Subcutaneous preadipocyte (primary cell): ENCODE data around the gene FAM166C.

- CAGE, long polyA plus RNA = no peak
Observed at GRCh38 chr2:25711771-25712279, 38.4 kb upstream of the DTNB start.

DNA sequence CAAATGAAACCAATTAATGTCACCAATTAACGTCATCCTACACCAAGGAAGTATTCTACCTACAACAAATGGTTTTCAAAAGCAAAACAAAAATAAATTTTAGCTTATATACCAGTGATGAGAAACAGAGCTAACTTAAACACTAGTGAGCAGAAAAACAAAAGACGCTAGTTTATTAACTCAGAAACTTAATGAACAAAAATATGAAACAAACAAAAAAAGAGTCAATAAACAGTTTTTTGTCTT, 87.8 kb downstream of the ASXL2 start:
- CAGE, long polyA plus RNA = no peak

GRCh38 chr2:25810121-25810984, 67.9 kb downstream of the ASXL2 start:
- CAGE, long polyA plus RNA = no peak

- CAGE, long polyA plus RNA = no peak
Observed at GRCh38 chr2:25867611-25868226, 10.6 kb downstream of the ASXL2 start.

GRCh38 chr2:26001765-26002359, 19.6 kb upstream of the KIF3C start:
- CAGE, long polyA plus RNA = no peak

DNA sequence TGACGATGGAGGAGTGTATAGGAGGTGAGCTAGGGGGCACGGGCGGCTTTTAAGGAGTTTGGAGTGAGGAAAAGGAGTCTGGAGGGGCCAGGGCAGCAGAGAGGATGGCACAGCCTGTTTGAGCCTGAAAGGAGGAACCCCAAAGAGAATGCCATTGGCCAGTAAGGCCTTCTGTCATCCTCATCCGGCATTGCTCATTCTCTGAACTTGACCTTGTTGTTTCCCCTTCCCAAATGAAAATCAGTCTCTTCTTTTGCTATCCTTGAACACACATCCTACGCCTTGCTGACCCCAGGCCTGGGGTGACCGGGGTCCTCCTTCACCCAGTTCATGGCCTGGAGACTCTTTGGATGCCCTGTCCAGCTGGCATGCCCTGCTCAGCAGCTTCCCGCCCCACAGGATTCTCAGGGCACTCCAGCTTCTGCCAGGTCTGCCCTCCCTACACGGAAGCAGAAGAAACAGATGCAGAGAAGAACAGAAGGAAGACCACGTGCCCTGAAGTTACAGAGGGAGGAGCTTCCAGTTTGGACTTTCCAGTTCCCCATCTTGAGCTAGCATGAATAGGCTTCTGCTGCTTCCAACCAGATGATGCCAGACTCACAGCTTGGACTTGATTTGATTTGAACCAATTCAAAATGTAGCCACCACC, 20.5 kb upstream of the KIF3C start:
- CAGE, long polyA plus RNA = no peak

DNA sequence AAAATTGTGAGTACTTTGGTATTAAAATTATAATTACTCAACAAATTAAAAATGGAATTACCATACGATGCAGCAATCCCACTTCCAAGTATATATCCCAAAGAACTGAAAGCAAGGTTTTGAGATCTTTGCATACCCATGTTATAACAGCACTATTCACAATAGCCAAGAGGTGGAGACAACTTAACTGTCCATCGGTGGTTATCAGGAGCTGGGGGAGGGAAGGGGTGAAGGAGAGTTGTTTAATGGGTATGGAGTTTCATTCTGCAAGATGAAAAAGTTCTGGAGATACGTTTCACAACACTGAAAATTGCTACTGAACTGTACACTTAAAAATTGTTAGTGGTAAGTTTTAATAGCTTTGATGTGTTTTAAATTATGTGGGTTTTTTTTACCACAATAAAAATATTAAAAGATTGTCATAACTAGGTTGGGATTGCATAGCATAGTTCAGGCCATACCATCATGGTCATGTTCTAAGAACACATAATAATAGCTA, 25.7 kb downstream of the RAB10 start:
- CAGE, long polyA plus RNA = no peak

DNA sequence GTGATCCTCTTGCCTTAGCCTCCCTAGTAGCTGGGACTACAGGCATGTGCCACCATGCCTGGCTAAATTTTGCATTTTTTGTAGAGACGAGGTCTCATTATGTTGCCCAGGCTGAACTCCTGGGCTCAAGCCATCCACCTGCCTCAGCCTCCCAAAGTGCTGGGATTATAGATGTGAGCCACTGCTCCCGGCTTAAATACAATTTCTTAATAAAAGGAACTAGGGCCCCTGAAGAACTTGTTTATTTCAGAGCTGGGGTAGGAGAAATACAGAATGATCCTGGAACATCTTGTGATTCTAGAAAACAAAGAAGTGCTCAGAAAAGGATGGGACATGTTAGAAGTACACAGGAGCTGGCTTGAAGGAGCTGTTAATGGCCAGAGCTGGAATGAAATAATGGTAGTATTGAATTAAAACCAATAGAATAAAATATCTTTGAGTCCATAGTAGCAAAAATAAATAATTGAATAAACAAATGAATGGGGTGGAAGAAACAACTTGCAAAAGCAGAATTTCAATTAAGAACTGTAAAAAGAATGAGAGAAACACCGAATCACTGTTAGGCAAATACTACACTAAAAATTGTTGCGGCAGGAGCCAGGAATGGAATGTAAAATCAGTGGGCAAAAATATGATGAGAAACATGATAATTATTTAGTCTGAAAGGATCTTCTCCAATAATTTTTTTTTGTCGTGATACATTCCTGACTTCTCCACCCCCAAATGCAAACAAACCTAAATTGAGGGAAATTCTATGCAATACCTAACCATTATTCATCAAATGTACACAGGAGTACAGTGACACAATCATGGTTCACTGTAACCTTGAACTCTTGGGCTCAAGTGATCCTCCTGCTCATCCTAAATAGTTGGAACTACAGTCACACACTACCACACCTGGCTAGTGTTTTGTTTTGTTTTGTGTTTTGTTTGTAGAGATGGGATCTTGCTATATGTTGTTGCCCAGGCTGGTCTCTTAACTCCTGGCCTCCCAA, 46.2 kb downstream of the RAB10 start:
- CAGE, long polyA plus RNA = no peak

- CAGE, long polyA plus RNA = no peak
Observed at GRCh38 chr2:26143794-26144546, 28.9 kb upstream of the GAREM2 start.

- CAGE, long polyA plus RNA = no peak
Observed at GRCh38 chr2:26185411-26185691, 12.5 kb downstream of the GAREM2 start.

DNA sequence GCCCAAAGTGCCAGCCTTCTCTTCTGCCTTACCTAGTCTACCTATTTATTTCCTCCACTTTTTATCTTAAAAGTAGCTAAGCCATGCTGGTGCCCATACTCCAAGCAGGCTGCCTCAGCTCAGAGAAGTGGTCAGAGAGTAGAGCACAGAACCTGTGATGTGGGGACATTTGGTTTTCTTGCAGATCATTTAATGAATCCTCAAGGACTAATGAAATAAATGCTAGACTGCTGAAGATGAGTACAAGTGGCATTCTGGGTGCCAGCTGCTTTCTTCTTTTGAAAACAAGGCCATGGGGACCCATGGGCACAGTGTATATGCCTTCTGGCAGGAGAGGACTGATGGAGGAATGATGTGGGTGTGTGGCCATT, 16.5 kb downstream of the GAREM2 start:
- CAGE, long polyA plus RNA = no peak

DNA sequence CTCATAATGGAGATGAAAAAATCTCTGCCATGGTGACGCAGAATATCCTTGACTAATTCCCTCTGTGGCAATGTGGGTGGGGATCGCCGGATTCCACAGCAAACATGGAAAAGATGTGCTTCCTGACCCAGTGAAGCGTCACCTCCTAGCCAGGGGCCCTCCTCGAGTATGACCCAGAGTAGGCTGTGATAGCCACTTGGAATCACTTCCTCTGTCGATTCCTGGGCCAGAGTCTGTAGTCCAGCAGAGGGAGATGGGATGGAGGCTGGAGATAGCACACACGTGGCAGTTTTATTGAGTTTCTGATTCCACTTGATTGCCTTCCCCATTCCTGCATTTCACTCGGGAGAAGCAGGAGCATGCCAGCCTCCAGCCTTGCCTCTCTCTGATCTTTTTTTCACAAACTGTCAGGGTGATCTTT, 36.9 kb downstream of the DRC1 start:
- CAGE, long polyA plus RNA = no peak

DNA sequence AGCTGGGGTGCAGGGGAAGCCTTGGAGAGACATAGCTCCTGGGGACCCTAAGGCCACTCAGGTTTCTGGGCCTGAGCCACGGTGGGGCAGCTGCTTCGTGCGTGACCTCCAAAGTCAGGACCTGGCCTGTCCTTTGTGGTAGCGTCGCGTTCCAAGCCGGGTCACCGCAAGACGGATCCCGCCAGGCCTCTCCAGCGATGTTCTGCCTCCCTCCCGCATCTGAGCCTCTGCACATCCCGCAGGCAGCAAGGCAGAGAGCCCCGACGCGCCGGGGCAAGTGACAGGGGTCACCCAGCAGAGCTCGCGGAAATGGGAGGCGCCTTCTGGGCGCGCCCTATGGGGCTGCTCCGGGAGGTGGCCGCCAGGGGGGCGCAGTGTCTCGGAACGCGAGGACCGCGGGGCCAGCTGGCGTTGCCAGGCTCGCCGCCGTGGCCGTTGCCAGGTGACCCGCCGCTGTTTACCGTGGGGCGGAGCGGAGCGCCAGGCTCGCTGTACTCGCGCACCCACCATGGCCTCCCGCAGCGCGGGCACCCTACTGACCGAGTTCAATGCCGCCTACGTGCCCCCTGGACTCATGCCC, at the start of gene FAM166C:
Gene FAM166C, plus strand, starts transcription at position 483 of the 580 bp plus-strand sequence.
- CAGE, long polyA plus RNA = no peak

GRCh38 chr2:26691209-26691767, 1.2 kb upstream of the KCNK3 start:
- CAGE, long polyA plus RNA = no peak

DNA sequence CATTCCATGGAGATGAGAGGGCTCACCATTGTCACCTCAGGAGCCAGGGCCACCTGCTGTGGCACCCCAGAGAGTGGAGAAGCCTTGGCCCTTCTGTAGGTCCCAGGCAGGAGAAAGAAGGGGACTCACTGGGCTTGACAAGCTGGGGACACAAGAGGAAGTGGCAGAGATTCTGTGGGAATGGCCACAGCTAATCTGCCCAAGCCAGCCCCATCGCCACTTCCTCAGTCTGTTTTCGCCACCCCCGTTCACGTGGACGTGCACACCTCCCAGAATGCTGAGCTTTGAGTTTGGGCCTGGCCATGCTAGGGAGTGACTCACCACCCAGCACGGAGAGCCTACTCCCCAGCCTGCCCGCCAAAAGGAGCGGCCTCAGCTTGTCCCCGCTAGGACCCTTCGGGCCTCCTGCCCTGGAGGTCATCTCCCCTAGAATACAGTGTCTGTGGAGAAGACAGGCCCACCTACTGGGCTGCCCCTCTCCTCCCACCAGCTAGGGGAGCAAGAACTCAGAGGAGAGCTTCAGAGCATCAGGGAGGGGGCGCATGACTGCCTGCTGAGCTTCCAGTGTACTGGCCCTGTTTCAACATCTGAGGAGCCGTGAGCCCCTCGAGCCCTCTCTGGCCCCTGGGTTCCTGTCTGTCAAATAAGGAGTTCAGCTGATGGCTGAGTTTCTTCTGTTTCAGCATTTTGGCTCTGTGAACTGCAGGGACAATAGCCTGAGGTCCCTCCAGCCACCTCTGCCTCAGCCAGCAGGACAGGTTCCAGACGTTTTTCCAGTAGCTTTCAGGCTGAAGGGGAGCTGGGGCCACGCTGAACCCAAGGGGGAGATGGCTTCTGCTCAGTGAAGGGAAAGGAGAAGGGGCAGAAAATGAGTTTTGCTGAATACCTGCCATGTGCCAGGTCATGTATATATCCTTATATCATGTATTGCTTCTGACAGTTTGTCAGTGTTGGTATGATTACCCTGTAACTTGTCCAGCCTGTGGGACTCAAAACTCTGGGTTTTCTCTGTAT, 5.2 kb downstream of the SLC35F6 start:
- CAGE, long polyA plus RNA = no peak

- CAGE, long polyA plus RNA = no peak
Observed at GRCh38 chr2:26786289-26786657, 417 bp downstream of the CENPA start.

DNA sequence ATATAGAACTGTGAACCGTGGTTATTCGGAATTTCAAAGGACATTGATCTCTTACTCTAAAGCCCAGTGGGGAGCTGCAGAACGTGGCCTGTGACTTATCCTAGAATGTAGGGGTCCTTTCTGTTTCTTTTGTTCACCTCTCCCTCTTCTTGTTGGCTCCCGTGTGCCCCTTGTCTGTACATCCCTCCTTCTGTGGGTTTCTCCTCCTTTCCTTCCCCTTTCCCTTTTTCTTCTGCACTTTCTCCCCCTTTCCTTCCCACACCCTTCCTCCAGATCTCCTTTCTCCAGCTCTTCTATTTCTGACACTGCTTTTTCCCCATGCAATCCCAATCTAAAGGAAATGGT, 35.5 kb upstream of the MAPRE3 start:
- CAGE, long polyA plus RNA = no peak

- CAGE, long polyA plus RNA = no peak
Observed at GRCh38 chr2:26979672-26980227, 9.3 kb downstream of the MAPRE3 start.

DNA sequence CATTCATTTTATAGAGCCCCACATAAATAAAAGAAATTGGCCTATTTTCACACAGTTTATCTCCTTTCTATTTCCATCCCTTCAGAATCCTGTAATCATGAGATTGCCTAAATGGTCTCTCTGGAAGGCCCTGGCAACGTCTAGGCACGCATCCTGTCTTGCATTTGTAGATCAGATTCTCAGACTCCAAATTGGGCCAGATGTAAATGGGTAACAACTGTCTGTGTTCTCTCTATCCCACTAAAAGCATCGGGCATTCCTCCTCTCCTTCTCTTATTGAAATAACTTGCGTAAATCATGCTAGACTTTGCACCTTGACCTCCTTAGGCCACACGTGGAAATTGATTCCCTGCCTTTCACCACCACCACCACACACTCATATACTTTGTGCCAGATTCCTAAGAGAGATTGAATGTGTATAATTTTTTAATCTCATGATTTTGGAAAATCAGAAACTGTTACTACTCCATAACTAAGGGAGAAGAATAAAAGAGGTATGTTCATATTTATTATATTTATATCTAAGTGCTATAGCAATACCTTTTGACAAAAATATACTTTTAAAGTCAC, 21.3 kb downstream of the MAPRE3 start:
- CAGE, long polyA plus RNA = no peak

DNA sequence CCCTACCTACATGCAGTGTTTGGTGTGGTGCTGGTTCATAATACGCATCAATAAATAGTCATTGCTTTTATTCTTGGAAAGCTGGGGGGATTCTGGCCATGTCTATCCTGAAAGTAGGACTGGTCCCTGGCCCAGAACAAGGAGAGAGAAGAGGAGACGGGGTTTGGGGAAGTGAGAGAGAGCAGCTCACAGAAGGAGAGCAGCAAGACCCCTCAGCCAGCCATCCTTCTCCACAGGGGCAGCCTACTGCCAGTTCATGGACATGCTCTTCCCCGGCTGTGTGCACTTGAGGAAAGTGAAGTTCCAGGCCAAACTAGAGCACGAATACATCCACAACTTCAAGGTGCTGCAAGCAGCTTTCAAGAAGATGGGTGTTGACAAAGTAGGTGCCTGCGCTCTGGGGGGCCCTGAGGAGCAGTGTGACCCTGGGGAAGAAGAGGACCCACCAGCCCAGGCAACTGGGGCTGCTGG, 9.6 kb upstream of the TMEM214 start:
- CAGE, long polyA plus RNA = no peak